Smooth muscle cell (in vitro differentiated cells): ENCODE results near the genes UQCC3, WDR74, SLC3A2, RCOR2, STIP1 and VEGFB.

GRCh38 chr11:62645631-62646437 lies 579 bp downstream of the GANAB start:
- RAMPAGE, long total RNA = no peak

GRCh38 chr11:62671508-62672227 lies at the start of gene UQCC3:
Gene UQCC3 (plus strand): TSS chr11:62671673.
- RAMPAGE, long total RNA = start-site peak on the plus strand at chr11:62671668-62671718, 1,234 and 308 reads in 2 replicates

GRCh38 chr11:62687563-62688529 lies 1.5 kb downstream of the LRRN4CL start:
- RAMPAGE, long total RNA = no peak

DNA sequence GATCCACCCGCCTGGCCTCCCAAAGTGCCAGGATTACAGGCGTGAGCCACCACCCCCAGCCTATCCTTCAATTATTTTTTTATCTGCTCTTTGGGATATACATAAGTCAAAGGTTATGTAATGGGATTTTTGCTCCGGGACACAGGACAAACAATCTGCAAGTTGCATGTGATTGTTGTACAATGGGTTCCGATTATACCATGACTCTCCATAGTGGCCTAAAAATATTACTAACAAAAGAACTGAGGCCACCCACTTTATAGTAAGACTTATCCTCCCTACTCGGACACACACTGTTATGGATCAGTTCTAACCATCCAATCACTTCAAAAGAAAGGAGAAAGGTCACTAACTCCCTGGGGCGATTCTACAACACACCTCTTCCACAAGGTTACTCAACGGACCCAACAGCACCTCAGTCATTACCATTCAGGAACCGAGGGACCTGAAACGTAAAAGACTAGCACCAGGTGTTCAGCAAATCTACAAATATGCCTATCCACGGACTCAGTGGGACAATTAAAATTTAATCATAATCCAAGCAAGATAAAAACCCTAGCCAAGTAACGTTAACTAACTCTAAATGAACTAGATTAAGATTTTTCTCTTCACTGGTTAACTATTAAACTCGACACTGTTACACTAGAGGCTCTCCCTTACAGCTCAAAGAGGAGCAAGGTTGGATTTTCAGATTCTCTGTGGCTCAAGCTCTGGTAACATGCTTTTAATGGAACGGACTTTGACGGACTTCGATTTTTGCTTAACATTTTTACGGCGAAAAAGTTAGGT lies 1.6 kb downstream of the HNRNPUL2 start:
- RAMPAGE, long total RNA = no peak

DNA sequence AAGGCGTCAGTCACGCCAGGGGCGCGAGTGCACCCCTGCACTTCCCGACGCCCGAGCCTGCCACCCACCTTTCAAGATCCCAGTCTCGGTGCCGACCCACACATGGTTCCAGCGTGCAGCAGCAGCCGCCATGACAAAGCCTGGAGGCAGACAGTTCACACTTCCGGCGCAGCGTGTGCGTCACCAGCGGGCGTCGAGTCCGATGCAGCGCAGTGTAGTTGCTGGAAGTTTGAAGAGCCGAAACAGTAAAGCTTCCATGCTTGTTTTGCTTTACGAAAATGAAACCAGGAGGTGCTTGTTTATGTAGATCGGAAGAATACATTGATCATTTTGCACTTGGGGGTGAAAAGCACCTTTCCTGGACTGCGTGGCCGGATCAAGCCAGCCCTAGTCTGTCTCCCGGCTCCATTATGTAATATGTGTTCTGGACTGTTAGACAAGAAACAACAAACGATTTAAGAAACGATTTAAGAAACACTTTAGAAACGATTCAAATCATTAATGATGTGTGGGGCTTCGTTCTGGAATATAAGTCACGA lies at the start of gene WDR74:
WDR74 (minus strand) TSS at position 152 of the 539 bp plus-strand sequence.
- RAMPAGE, long total RNA = no peak

- RAMPAGE, long total RNA = no peak
Measured at GRCh38 chr11:62879429-62879985, 1.2 kb upstream of the SLC3A2 start.

GRCh38 chr11:62880631-62881201 lies at the start of gene SLC3A2:
Gene SLC3A2 (plus strand): TSS chr11:62880896.
- RAMPAGE, long total RNA = start-site peak on the plus strand at chr11:62880895-62880935, 1,365 and 698 reads in 2 replicates

- RAMPAGE, long total RNA = no peak
Measured at GRCh38 chr11:63306048-63306542, 16.4 kb downstream of the SLC22A10 start.

- RAMPAGE, long total RNA = no peak
Measured at GRCh38 chr11:63839397-63840397, 787 bp downstream of the MARK2 start.

- RAMPAGE, long total RNA = no peak
Measured at GRCh38 chr11:63870359-63870965, 31.6 kb downstream of the MARK2 start.

DNA sequence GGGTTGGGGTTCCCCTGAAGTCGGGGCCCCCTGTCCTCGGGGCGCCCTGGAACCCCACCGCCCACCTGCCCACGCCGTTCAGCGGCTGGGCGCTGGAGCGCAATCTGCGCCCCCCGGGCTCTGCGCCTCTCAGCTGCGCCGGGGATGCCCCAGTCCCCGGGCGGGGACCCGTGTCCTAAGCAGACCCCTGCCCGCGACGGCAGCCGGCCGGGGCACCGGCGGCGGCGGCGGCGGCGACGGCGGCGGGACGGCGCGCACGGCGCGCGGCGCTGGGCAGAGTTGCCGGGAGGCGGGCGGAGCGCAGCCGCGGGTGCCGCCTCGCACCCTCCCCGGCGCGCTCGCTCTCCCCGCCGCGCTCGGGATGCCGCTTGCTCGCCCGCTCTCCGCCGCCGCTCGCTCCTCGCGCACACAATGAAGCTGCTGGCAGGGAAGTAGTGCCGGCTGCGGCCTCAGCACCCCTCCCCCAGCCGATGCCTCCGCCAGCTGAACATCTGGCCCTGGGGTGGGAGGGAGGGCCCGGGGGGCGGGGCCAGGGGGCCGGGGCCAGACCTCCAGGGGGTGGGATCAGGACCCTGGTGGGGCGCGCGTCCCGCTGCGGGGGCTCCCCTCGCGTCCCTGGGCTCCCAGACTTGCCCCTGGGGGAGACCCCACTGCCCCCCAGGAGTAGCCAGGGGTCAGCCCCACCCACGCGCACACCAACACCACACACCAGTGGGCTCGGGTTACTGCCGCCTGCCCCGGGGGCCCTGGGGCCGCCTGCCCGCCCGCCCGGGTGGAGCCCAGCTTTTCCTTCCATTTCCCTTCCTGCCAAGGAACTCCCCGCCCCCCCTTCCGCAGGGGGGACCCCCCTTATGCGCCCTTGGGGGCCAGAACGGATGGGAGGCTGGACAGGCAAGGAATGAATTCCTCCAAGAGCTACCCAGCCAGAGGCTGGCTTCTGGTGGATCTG lies at the start of gene RCOR2:
RCOR2 (minus strand) TSS at position 413 of the 949 bp plus-strand sequence.
- RAMPAGE, long total RNA = no peak

DNA sequence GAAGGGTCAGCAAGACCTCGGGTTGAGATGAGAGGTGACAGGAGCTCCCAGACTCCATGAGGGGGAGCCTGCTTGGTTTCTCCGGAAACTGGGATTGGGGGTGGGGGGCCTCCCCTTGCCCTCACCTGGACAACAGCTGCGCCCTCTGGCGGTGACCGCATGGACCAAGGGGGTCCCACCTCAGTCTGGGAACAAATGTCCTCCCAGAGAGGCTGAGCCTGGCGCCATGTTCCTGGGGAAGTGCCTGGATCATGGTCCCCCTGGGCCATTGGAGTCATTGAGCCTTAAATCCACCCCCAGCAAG lies 4.1 kb upstream of the RCOR2 start:
- RAMPAGE, long total RNA = no peak

GRCh38 chr11:63996505-63997522 lies 10.6 kb downstream of the OTUB1 start:
- RAMPAGE, long total RNA = no peak

- RAMPAGE, long total RNA = no peak
Measured at GRCh38 chr11:63998113-63998901, 12.1 kb downstream of the OTUB1 start.

GRCh38 chr11:63998914-64000111 lies 13.1 kb downstream of the OTUB1 start:
- RAMPAGE, long total RNA = no peak

GRCh38 chr11:64185926-64186449 lies at the start of gene STIP1:
Gene STIP1 (plus strand): TSS chr11:64186171.
- RAMPAGE, long total RNA = start-site peak on the plus strand at chr11:64186171-64186239, 1,108 and 564 reads in 2 replicates

GRCh38 chr11:64207064-64208159 lies 891 bp downstream of the FERMT3 start:
- RAMPAGE, long total RNA = no peak

- RAMPAGE, long total RNA = no peak
Measured at GRCh38 chr11:64233759-64234143, 633 bp upstream of the VEGFB start.

DNA sequence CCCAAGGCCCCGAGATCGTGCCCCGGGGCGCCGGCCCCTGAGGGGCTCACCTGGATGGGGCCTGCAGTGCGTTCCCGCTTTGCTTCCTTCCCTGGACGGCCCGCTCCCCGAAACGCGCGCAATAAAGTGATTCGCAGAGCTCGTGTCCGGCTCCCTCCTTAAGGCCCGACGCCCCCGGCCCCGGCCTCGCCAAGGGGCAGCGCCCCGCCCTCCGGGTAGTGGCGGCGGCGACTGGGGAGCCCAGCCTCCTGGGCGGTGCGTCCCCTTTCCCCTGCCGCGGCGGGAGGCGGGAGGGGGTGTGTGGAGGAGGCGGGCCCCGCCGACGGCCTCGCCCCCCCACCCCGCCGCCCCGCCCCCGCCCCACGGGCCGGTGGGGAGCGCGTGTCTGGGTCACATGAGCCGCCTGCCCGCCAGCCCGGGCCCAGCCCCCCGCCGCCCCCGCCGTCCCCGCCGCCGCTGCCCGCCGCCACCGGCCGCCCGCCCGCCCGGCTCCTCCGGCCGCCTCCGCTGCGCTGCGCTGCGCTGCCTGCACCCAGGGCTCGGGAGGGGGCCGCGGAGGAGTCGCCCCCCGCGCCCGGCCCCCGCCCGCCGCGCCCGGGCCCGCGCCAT lies at the start of gene VEGFB:
VEGFB (plus strand) TSS at position 441 of the 609 bp plus-strand sequence.
- RAMPAGE, long total RNA = no peak

DNA sequence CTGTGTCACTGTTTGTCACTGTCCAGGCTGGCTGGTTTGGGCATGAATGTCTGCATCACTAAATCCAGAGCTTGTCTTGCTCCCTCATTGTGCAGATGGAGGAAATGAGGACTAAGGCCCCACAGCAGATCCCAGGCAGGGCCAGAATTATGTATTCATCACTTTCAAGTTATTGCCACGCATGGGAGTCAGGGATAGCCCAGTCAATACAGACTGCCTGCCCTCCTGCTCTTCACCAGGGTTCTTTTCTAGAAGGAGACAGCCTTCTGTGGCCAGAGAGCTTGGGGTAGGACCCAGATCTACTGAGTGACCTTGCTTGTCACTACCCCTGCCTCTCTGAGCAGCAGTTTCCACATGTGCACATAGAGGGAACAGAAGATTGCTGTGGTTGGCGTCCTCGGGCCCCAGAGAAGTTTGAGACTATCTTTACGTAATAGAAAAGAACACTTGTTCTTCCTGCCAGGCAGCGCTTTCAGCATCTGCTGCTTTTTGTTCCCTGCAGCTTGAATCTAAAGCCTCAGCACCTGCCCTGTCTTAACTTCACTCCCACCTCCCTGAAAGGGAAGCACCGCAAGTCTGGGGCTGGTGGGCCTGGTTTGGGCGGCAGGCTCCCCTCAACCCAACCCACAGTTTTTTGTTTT lies 2.0 kb upstream of the ENSG00000286264 start:
- RAMPAGE, long total RNA = no peak